ENCODE data around the gene MTA3.

DNA sequence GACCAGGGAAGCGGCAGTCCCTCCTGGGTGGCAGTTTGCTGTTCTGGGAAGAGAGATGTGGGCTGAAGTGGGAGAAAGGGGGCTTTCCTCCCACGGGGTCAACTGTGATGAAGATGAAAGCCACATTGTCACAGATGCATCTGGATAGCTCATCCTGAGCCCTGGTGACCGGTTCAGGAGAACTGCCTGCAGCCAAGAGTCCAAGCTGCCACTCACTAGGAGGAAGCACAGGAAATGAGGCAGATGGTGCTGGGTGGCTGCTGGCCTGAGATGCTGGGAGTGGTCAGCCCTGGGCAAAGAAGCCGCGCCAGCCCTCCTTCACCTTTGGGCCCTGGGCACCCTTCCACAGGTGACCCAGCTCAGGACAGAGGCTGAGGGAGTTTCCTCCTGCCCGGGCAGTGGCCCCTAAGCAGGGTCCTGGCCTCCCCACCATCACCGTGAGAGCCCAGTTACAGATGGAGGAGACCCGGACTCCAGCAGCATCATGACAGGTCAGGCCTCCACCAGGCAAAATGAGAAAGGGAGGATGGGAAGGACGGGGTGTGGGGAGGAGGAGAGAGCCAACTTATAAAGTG is 92.9 kb upstream of the PKDCC start:
- PRO-cap, result no peak
- RRBS, 2 experiments, result 82 to 91% methylated on average over 3 of the region's 9 CpGs

DNA sequence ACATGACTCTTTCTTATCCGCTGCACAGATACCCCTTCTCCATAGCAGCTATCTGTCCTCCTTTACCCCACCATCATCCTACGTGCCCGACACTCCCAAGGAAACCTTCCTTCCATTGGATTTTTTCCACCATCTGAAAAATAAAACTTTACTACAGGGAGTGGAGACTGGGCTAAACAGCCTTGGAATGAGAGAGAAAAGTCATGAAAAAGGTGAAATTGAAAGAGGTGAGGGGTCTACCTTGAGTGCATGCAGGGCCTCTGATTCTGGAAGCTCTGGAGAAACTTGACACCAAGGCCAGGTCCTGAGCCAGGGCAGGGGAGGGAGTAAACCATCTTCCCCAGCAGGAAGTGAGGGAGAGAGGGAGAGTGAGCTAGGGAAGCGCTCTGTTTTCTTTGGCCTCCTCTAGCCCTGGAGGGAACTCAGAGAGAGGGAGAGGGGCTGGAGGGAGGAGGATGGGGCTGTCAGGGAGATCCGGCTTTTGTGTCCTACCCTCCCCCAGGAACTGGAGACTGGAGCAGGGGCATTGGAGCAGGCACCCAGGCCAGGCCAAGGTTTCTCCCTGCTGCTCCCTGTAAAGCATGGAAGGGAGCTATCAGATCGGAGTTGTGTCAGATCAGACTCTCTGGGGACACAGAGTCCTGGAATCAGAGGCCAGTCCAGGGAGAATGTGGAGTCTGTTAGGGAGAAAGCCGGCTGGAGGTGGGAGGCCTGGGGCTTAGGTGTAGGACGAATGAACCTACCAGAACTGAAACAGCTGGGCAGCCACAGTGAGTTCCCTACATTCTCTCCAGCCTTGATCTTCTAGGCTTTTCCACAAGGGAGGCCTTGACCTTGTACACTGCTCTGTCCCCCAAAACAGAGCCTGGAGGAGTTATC is 22.7 kb upstream of the PKDCC start:
- PRO-cap, result no peak
- RRBS, 2 experiments, result no CpG with 5 or more reads among the region's 8 CpGs

- PRO-cap, result no peak
- RRBS, 2 experiments, result 4 to 6% methylated on average over 16 to 18 of the region's 52 CpGs
Measured at GRCh38 chr2:42048495-42049462, 958 bp downstream of the PKDCC start.

DNA sequence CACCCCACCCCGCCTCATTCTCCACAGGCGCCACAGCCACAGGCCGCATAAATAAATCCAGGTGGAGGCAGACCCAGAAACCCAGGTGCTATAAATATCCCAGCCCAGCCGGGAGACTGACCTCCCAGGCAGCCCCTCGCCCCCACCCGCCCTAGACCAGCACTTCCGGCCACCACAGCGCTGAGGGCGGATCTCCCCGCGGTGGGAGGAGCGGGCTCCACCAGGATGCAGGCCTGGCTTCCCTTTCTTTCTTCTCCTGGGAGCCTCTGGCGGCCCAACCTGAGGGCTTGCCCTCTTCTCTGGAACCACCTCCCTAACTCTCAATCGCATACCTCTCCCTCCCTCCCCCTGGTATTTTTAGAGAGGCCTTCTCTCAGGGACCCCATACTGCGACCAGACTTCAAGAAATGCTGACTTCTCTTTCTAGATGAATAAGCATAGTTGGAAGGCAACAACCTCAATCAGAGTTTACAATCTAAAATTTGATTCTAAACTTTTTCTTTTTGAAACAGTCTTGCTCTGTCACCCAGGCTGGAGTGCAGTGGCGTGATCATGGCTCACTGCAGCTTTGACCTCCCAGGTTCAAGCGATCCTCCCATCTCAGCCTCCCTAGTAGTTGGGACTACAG is 54.9 kb downstream of the PKDCC start:
- PRO-cap, result no peak
- RRBS, 2 experiments, result 12 to 20% methylated on average over 4 of the region's 17 CpGs

DNA sequence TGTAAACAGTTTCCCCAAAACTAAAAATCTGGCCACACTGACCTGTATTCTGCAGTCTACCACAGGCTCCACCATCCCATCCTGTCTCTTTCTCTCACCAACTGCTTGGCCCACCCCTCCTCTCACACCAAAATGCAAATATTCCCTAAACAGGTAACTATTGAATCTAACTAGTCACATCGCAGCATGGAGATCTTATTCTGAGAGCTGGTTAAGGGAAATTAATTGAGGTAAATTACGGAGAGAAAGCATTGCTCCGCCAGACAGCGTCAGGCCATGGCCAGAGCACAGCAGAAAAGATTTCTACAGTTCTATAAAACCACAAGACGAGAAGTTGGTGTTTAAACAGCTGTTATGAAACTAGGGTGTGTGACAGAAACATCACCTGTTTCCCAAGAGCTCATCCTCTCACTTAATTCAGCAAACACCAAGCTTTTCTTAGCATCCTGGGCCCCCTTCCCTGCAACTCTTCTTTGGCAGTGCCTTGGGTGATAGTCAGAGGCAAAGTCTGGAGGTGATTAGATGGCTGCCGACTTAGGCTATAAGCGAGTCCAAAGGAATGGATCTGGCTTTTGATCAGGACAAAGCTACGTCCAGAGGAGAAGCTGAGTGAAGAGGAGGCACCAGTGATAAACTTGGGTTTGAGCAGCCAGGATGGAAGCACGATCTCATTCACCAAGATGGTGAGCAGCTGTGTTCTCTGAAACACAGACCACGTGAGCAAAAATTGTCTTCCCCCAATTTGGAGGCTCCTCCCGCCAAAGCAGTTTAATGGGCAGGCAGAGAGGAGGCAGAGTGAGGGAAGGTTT is 57.6 kb downstream of the PKDCC start:
- PRO-cap, result no peak
- RRBS, 2 experiments, result no CpG with 5 or more reads among the region's 11 CpGs

- PRO-cap, result no peak
- RRBS, 2 experiments, result no CpG with 5 or more reads among the region's 6 CpGs
Measured at GRCh38 chr2:42147470-42148144, 21.5 kb upstream of the EML4 start.

DNA sequence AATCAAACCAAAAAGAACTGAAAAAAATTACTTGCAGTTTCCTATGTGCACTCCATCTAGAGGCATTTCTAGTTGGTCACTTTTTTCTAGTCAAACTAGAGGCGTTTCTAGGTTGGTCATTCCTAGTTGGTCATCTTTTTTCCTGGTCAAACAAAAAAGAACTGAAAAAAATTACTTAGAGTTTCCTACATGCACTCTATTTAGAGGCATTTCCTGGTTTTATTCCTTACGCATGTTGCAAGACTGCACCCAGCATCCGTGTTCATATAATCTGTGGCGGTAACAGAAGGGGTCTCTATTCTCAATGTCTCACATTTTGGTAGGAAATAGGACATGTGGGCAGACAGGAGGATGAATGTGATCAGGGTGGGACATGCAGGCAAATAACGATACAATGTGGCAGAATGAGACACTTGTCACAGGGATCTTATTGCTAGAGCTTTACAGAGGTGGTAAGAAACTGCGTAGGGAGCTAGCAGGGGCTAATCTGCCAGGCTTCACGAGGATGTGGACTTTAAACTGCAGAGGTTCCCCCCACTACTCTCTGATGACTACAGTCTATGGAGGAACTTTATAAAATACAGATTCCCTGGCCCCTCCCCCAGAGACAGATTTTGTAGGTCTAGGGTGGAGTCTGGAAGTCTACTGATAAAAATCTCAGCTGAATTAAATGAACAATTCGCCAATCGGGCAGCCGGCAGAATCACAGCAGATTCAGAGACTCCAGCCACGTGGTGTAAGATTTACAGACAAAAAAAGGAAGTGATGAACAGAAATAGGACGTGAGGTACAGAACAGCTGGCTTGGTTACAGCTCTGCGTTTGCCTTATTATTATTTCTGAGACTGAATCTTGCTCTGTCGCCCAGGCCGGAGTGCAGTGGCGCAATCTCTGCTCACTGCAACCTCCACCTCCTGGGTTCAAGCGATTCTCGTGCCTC is 21.7 kb upstream of the MTA3 start:
- PRO-cap, result no peak
- RRBS, 2 experiments, result no CpG with 5 or more reads among the region's 18 CpGs

- PRO-cap, result no peak
- RRBS, 2 experiments, result 1 to 4% methylated on average over 6 of the region's 68 CpGs
Measured at GRCh38 chr2:42568310-42569093, at the start of gene MTA3. TSS of gene MTA3 (plus strand) at chr2:42568632.

- PRO-cap, result no peak
- RRBS, 2 experiments, result no CpG with 5 or more reads among the region's 4 CpGs
Measured at GRCh38 chr2:42722427-42722866, 41.5 kb downstream of the OXER1 start.

DNA sequence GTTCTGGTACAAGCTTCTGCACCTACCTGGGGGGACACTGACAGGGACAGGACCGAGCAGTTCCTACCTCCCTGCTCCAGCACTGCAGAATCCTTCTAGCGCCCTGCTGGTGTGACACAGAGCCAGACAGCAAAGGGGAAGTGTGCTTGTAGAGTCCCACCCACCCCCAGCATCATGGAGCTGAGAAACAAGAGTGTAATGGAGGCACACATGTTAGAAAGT is 38.3 kb downstream of the OXER1 start:
- PRO-cap, result no peak
- RRBS, 2 experiments, result no CpG with 5 or more reads among the region's 2 CpGs

DNA sequence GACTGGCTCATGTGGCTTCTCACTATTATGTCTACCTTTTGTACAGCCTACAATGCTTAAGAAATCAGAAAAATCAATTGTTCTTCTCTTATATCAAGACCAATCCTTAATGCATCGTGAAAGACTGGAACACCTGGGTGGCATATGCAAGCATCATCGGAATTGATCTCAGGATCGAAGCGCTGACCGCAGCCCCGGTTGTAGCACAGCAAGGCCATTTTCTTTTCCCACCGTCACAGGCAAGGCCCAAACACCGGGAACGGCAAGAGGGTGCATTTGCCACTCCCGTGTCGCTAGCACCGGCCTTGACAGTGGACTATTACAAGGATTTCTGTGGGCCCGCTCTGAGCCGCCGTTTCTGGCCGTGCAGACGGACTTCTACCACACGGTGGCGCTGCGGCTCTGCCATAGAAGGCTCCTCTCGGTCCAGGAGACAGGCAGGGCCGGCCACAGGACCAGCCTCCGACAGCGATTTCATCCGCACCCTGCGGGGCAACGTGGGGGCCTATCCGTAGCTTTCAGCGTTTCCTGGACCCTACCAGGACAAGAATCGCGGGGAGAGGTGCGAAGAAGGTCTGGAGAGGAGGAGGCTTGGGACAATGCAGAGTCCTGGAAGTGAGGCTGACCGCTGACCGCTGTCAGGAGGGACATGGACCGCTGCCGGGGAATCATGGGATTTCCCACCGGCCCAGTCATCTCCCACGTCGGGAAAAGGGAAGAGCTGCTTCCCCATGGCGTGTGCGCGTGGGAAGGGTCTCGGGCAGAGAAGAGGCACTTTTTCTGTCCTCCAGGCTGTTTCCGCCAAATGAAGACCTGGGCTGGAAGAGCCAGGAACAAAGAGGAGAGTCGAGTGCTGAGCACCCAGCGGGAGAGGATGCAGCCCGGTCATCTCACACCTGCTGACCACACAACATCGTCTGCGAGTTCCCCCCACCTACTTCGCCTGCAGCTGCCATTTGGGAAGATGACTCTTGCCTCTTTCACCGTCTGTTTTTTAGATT is 35.3 kb upstream of the HAAO start:
- PRO-cap, result no peak
- RRBS, 2 experiments, result no CpG with 5 or more reads among the region's 51 CpGs

DNA sequence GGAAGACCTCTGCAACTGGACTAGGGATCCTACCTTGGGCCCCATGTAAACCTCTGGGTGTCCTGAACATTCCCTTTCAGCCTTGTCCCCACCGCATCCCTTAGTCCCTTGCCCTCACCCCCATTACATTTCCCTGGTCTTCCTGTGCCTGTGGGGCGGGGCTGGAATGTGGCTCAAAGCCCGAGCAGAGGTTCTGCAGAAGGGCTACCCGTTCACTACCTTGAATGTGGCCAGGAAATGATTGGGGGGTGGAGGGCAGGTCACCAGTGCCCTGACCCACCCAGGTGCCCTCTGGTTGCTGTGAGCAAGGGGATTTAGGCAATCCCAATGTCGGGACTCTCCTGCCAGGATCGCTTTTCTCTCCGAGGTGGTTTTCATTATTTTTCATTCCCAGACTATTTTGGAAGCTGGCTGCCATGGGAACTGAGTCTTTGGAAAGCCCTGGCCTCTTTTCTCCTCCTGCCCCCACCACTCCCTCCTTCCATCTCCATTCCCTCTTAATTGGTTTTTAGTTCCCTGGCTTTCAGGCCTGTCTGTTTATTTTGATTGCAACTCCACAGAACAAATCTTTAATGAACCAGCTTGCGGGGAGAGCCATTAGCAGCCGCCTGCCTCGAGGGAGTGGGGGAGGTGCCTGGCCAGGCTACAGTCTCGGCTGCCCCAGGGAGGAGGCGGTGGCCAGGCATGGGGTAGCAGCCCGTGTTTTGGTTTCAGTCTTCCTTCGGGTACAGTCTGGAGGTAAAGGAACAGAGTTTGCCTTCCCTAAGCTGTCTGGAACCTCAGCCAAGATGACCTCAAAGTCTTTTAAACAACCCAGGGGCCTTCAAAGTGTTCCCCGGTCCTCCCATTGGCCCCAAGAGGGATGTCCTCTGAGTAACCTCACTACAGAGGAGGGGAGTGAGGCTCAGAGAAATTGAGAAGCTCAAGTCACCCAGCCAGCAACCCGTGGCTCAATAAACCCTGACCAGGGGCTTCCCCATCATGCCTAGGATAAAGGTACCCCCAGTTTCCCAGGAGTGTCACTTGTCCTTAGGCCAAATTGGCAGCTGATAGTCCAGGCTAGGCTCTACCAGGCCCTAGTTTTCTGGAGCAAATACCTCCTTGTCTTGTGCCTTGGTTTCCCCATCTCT is 114.4 kb upstream of the HAAO start:
- PRO-cap, result no peak
- RRBS, 2 experiments, result no CpG with 5 or more reads among the region's 16 CpGs

GRCh38 chr2:42923680-42924065 is 131.3 kb upstream of the HAAO start:
- PRO-cap, result no peak
- RRBS, 2 experiments, result no CpG with 5 or more reads among the region's 4 CpGs

GRCh38 chr2:42925983-42927027 is 133.9 kb upstream of the HAAO start:
- PRO-cap, result no peak
- RRBS, 2 experiments, result 12 to 26% methylated on average over 4 of the region's 29 CpGs

- PRO-cap, result no peak
- RRBS, 2 experiments, result no CpG with 5 or more reads among the region's 6 CpGs
Measured at GRCh38 chr2:42931453-42931860, 139.1 kb upstream of the HAAO start.

- PRO-cap, result no peak
- RRBS, 2 experiments, result no CpG with 5 or more reads among the region's 11 CpGs
Measured at GRCh38 chr2:42956999-42957739, 164.8 kb upstream of the HAAO start.

DNA sequence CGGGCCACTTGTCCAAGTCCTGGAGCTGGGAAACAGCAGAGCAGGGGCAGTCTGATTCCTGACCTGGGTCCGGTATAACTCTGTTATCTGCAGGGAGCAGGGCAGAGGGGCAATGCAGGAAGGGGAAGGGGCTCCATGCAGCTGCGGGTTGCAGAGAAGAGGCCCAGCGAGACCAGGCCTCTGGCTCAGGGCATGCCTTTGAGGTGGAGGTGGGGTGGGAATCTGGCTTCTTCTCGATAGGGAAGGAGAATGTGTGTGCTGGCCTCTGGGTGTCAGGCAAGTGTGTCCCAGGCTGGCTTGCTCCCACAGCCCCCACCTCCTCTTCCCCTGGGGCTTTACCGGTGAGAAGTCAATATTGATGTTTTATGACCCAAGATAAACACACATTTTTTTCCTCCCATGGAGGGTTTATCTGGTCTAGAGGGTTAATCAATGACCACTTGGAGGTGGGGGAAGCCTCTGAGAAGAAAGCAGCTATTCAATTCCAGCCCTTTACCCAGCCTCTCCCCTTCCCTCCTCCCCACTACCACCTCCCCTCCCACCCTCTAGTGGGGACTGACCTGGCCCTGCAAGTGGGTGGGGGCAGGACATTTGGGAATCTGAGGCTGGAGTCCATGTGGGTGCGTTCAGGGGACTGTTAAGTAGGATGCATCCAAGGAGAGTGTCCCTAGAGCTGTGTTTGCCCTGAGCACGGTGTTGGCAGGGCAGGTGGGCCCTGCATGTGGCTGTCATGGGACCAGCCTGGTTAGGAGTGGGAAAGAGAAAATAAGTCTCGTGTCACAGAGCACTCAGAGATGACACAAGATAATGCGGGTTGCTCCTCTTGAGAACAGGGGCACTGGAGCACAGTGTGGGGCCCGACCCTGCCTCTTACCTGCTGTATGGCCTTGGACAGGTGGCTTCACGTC is 187.3 kb upstream of the HAAO start:
- PRO-cap, result no peak
- RRBS, 2 experiments, result no CpG with 5 or more reads among the region's 12 CpGs

DNA sequence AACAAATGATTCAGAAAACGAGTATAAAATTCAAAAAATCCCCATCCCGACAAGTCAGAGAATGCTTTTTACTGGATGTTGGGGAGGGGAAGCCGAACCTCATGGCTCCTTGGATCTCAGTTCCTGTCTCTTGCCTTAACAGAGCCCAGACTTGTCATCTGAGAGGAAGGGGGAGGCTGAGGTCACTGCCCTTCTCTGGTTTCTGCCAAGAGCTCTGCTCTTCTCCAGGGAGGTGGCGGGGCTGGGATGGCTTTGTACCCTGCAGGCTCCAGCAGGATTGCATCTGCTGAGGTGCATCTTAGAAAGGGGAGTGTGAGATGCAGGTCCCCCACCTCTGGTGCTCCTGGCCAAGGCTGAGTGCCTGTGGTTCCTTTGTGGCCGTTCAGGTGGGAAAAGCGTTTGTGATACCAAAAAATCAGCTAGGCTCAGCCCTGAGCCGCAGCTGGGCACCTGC is 142.3 kb downstream of the ZFP36L2 start:
- PRO-cap, result no peak
- RRBS, 2 experiments, result no CpG with 5 or more reads among the region's 7 CpGs

GRCh38 chr2:43100378-43100731 is 126.1 kb downstream of the ZFP36L2 start:
- PRO-cap, result no peak
- RRBS, 2 experiments, result 6 to 15% methylated on average over 6 of the region's 12 CpGs

GRCh38 chr2:43173897-43174282 is 52.5 kb downstream of the ZFP36L2 start:
- PRO-cap, result no peak
- RRBS, 2 experiments, result no CpG with 5 or more reads among the region's 4 CpGs